Daoy (cell line): ENCODE data around the genes IL1RL1, IL18R1 and SLC9A2.

DNA sequence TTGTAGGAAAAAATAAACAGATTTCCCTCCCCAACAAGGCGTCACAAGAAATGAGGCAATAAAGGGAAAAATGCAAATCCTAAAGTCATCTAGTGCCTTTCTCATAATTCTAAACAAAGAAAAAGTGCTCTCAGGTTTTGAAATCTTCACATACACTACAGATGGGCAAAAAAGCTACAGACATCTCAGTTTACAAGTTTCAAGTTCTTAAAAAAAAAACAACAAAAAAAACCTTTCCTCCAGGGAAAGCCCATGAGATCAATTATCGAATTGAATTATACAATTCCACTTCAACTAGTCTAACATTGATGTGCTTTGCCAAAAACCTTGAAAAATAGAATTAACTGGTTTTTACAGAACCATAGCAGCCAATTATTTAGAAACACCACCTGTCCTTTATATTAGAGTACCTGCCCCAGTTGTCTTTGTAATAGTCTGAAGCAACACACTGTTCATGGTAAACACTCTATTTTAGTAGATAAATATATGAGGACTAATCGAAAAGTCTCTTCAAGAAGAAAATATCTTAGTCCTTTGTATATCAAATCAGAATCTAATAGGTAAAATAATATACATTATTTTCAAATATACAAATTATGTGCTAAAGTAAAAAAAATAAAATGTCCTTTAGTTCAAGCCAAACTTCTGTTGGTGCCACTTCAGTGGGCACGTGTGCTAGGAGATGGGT lies 24.0 kb downstream of the CNOT11 start:
- RAMPAGE, long total RNA, result no peak

DNA sequence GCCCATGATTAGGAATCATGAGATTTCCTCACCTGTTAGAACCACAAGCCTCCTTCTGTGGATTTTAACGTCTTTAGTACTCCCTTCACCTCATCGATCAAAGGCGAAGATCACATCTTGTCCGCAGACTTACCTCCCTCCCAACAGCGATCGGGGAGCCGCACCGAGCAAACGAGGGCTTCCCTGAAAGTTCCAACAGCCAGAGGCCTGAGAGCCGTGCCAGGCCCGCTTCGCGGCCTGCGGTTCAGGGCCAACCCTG lies 763 bp downstream of the RNF149 start:
- RAMPAGE, long total RNA, result no peak

- RAMPAGE, long total RNA, result no peak
Measured at GRCh38 chr2:101698829-101699794, 1.6 kb downstream of the MAP4K4 start.

- RAMPAGE, long total RNA, result no peak
Measured at GRCh38 chr2:101825056-101825572, 127.6 kb downstream of the MAP4K4 start.

- RAMPAGE, long total RNA, result no peak
Measured at GRCh38 chr2:101834180-101834664, 136.7 kb downstream of the MAP4K4 start.

GRCh38 chr2:101855631-101856337 lies 136.0 kb upstream of the IL1R2 start:
- RAMPAGE, long total RNA, result no peak

GRCh38 chr2:101900644-101901202 lies 91.0 kb upstream of the IL1R2 start:
- RAMPAGE, long total RNA, result no peak

- RAMPAGE, long total RNA, result no peak
Measured at GRCh38 chr2:102006392-102006633, 14.6 kb downstream of the IL1R2 start.

DNA sequence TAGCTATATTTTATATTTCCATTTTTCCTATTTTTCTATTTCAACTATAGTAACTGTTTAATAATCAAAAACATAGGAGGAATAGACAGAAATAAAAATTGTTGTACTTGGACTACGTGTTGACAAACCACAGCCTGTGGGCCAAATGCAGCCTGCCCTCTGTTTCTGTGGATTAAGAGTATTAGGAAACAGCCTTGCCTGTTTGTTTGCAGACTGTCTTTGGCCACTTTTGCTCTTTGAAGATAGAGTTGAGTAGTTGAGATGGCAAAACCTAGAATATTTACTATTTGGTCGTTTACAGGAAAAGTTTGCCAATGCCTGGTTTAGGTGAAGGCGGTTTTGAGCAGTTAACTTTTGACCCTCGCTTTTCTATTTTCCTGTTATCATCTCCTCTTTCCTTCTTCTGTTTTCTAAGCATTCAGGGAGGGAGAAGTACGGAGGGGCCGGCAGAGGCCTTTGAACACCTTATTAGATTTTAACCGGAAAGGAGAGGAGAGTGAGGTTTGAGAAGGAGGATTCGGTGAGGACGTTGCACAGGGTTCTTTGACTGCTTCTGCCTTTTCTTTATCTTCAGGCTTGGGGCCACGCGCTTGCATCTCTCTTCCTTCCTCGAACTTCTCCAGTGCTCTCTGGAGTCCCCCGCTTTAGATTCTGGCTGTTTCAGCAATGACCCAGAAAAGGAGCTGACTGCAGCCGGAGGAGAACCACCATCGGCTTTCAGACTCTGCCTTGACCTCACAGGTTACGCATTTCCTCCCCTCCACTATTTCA lies 39.2 kb downstream of the IL1R2 start:
- RAMPAGE, long total RNA, result no peak

- RAMPAGE, long total RNA, result no peak
Measured at GRCh38 chr2:102063366-102063990, 71.7 kb downstream of the IL1R2 start.

- RAMPAGE, long total RNA, result no peak
Measured at GRCh38 chr2:102101743-102102169, 40.8 kb upstream of the IL1R1 start.

GRCh38 chr2:102107617-102107989 lies 34.9 kb upstream of the IL1R1 start:
- RAMPAGE, long total RNA, result no peak

- RAMPAGE, long total RNA, result no peak
Measured at GRCh38 chr2:102115217-102115792, 27.2 kb upstream of the IL1R1 start.

DNA sequence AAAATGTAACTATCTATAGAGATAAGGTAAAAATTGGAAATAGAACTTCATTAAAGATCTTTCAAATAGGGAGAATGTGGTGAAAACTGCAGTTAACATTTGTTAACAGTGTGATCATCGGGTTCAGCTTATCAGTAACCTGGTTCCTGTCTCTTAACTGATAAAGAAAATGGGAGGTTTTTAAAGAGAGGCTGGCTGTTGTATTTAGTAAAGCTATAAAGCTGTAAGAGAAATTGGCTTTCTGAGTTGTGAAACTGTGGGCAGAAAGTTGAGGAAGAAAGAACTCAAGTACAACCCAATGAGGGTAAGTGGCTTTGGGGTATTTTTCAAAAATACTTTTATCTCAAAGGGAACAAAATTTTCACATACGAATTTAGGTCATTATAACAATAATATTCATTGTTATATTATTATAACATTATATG lies at the start of gene IL1RL1:
Gene IL1RL1, plus strand, starts transcription at position 244 of the 425 bp plus-strand sequence.
- RAMPAGE, long total RNA, result no peak

DNA sequence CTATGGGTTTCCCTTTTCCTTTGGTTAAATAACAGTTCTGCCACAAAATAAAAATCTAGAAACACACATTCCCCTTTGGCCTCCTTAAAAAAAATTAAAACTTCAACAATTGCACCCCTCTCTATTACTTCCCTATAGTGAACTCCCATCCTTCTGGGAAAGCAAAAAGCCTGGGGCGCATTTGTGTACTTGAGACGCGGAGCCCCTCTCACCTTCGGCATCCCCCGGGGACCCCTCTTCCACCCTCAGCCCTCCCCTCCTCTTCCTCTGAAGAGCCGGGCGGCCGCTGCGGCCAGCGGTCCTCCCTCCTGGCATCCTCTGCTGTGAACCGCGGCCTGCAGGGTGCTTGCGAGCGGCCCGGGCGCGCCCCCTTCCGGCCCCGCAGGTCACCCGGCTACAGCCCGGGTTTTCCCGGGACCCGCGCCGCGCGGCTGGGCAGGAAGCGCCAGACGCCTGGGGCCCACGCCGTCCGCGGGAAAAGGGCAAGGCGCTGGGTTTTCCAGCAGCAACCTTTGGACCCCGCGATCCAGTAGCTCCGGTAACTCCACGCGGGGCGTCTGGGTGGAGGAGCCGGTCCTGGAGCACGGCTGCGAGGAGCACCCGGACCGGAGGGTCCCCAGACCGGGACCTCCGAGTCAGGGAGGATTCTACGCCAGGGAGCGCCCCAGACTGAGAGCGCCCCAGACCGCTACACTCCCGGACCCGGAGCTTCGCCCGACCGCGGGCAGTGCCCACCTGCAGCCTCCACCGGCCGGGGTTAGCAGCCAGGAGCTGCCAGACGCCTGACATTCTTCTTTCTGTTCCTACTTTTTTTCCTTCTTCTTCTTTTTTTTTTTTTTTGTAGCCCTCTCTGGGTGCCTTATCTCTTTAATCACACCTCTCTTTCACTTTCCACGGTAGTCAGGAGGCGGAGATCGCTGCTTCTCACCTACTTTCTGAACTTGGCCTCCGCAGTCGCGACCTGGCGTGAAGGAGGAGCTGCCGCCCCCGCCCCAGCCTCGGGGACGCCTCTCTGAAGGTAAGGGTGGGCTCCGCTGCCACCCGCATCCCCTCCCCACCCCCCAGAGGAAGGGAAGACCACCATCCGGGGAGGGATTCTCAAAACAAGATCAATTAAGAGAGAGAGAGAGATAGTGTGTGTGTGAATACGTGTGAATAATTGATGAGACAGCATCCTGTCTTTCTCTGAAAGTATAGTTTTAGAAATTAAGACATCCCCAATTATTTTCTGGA lies at the start of gene IL18R1:
Gene IL18R1, plus strand, starts transcription at position 414 of the 1,233 bp plus-strand sequence.
- RAMPAGE, long total RNA, result no peak

GRCh38 chr2:102606207-102606673 lies 13.1 kb upstream of the SLC9A2 start:
- RAMPAGE, long total RNA, result no peak

- RAMPAGE, long total RNA, result no peak
Measured at GRCh38 chr2:102618965-102620190, at the start of gene SLC9A2. TSS of gene SLC9A2 (plus strand) at chr2:102619553.

GRCh38 chr2:102762151-102762435 lies 262 bp downstream of the TMEM182 start:
- RAMPAGE, long total RNA, result no peak

GRCh38 chr2:102802281-102802749 lies 40.5 kb downstream of the TMEM182 start:
- RAMPAGE, long total RNA, result no peak

GRCh38 chr2:104413965-104414466 lies 439.9 kb upstream of the POU3F3 start:
- RAMPAGE, long total RNA, result no peak